Placental pericyte (primary cell): Measurements from ENCODE around the genes PPA1 and EIF4EBP2.

GRCh38 chr10:69326037-69326678 lies 7.5 kb downstream of the HK1 start:
- CAGE, long polyA plus RNA = no peak

GRCh38 chr10:69334128-69334821 lies 15.6 kb downstream of the HK1 start:
- CAGE, long polyA plus RNA = no peak

DNA sequence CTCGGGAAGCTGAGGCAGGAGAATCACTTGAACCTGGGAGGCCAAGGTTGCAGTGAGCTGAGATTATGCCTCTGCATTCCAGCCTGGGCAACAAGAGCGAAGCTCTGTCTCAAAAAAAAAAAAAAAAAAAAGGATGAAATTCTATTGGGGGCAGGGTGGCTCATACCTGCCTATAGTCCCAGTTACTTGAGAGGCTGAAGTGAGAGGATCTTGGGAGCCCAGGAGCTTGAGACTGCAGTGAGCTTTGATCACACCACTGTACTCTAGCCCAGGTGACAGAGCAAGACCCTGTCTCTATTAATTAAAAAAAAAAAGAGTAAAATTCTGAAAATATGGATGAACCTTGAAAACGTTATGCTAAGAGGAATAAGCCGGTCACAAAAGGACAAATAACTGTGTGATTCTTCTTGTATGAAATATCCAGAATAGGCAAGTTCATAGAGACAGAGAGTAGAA lies 40.1 kb downstream of the HK1 start:
- CAGE, long polyA plus RNA = no peak

DNA sequence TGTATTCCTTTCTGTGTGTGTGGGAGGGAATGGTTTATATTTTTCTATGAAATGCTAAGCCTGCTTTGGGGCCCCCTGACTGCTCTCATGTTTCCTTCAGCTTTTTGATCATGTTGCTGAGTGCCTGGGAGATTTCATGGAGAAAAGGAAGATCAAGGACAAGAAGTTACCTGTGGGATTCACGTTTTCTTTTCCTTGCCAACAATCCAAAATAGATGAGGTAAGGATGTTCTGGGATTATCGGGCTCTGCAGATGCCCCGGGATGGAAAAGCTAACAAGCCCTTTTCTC lies 46.0 kb downstream of the HK1 start:
- CAGE, long polyA plus RNA = no peak

DNA sequence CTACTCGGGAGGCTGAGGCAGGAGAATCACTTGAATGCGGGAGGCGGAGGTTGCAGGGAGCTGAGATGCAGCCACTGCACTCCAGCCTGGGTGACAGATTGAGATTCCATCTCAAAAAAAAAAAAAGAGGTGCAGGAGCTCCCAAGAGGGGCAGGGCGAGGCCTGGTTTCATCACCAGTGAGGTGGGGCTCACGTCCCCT lies 4.1 kb upstream of the TACR2 start:
- CAGE, long polyA plus RNA = no peak

DNA sequence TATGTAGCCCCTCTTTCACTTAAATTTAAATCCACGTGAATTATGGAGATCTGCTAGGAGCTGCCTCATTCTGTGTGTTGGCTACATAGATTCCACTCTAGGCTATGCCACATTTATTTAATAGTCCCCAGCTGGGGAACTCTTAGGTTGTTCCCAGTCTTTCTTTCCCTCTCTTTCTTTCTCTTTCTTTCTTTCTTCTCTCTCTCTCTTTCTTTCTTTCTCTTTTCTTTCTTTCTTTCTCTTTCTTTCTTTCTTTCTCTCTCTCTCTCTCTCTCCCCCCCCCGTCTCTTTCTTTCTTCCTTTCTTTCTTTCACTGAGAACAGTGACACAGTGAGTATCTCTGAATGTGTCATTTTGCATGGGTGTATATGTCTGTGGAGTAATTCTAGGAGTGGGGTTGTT lies 4.1 kb downstream of the TSPAN15 start:
- CAGE, long polyA plus RNA = no peak

DNA sequence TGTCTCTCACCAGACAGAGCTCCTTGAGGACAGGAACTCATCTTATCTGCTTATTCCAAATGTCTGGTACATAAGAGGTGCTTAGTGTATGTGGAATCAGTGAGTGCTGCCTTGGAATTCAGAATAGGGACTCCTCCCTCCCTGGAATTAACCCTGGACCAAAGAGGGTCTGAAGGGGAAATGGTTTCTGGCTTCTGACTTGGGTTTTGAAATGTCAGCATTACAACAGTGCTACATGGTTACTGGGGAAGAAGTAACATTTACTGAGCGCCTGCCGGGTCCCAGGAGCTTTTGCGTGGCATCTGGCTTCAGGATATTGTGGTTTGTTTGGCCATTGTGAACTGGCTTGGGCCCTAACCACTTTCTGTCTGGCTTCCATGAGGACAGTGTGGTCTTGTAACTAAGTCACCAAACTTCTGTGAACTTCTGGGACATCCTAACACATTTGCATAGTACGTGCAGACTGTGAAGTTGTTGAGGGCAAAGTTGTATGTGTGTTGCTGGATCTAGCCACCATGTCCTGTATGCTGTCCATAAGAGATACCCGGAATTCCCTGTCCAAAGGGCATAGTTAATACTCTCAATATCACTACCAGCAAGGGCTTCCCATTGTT lies 21.3 kb downstream of the TSPAN15 start:
- CAGE, long polyA plus RNA = no peak

- CAGE, long polyA plus RNA = no peak
Measured at GRCh38 chr10:69494636-69495299, 43.5 kb downstream of the TSPAN15 start.

DNA sequence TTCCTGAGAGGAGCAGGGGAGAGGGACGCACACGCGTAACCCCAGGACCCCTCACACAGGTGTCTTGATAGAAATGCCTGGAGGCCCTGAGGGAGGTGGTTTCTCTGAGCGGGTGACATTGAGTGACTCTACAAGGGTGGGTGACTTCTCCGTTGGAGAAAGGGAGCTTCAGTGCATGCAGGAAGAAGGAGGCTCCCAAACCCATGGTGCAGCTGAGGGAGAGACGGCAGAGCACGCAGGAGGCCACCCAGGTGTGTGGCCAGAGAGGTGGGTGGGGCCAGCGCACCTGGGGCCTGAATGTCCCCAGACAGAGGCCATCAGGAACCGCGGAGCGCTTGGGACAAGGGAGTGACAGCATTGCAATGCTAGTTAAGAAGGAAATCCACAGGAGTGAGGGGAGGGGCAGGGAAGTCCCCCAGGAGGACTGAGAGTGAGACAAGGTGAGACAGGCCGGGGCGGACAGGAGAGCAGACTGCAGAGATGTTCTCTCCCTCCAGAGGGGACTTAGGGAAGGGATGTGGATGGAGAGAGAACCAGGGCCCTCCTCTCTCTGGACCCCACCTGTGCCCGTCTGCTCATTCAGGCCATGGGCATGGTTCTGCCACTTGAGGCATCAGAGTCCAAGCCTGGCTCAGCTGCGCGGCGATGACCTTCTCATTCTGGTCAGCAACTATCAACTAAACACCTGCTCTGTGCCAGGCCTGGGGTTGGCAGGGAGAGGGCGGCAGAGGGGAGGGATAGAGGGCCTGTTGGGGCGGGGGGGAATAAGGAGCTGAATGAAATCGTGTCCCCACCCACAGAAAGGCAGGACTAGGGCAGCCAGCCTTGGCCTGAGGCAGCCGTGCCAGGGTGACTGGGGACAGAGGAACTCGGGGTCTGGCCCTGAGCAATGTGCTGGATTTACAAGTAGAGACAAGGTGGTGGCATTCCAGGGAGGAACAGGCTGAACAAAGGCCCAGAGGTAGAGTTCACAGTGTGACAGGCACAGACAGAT lies 69.4 kb upstream of the COL13A1 start:
- CAGE, long polyA plus RNA = no peak

DNA sequence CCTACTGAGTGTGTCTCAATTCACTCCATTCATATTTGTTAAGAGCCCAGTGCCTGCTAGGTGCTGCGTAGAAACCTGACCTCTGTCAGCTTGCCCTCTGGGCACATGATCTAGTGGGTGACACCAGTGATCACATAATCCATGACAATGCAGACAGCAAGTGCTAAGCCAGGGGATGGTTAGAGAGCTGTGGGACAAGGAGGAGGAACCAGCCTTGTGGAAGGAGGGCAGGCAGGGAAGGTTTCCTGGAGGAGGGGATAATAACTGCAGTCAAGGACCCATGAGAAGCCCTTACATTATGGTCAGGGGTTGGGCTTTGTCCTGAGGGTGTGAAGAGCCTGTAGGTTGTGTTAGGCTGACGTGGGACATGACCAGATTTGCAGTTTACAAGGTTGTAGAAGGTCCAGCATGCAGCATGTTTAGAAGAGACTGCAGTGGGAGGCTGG lies 81.7 kb downstream of the COL13A1 start:
- CAGE, long polyA plus RNA = no peak

DNA sequence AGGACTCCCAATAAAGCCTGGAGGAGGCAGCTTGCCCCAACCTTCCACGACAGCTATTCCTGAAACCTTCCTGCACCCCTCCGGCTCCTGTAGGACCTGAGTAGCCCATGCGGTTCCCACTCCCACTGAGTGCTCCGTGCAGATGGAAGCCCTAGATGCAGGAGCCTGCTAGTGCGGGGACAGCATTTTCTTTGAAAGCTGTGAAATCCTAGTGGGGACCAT lies 110.0 kb downstream of the COL13A1 start:
- CAGE, long polyA plus RNA = no peak

DNA sequence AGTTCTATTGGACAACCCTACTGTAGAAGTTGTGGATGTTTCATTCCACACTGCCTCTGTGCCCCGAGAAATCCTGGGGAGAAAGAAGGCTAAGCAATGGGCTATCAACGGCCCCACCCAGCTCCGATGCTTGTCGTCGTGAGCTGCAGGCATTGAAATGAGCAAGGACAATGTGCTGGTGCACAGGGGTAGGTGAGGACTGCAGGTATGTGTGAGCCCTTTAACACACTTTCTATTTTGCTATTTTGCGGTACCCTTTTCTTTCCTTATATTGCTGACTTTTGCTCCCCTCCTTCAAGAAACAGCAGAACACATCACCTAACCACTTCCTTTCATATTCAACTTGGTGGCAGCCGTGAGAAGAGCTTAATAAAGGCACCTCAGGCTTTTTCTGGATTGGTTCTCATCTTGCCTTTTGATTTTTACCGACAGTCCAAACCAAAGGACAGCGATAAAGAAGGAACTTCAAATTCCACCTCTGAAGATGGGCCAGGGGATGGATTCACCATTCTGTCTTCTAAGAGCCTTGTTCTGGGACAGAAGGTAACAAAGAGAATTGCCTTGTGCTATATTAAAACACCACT lies 39.2 kb downstream of the AIFM2 start:
- CAGE, long polyA plus RNA = no peak

DNA sequence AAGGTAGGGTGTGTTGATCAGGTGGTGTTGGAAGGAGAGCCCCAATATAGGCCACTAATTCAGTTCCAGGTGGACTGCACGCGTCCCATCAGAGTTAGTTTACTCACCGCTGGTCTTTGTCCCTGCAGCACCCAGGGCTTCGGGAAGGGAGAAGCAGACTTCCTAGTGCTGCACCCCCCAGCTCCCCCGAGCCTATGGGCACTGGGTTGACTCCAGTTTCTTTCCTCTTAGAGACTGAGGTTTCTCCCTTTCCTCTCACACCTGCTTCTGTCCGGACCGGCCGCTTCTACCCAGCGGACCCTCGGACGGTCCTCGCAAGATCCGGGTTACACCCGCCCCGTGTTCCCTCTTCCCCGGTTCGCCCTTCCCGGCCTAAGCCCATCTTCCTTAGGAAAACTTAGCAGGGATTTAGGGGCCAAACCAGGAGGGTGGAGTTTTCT lies 540 bp downstream of the AIFM2 start:
- CAGE, long polyA plus RNA = no peak

GRCh38 chr10:70145086-70145475 lies 1.4 kb downstream of the TYSND1 start:
- CAGE, long polyA plus RNA = no peak

DNA sequence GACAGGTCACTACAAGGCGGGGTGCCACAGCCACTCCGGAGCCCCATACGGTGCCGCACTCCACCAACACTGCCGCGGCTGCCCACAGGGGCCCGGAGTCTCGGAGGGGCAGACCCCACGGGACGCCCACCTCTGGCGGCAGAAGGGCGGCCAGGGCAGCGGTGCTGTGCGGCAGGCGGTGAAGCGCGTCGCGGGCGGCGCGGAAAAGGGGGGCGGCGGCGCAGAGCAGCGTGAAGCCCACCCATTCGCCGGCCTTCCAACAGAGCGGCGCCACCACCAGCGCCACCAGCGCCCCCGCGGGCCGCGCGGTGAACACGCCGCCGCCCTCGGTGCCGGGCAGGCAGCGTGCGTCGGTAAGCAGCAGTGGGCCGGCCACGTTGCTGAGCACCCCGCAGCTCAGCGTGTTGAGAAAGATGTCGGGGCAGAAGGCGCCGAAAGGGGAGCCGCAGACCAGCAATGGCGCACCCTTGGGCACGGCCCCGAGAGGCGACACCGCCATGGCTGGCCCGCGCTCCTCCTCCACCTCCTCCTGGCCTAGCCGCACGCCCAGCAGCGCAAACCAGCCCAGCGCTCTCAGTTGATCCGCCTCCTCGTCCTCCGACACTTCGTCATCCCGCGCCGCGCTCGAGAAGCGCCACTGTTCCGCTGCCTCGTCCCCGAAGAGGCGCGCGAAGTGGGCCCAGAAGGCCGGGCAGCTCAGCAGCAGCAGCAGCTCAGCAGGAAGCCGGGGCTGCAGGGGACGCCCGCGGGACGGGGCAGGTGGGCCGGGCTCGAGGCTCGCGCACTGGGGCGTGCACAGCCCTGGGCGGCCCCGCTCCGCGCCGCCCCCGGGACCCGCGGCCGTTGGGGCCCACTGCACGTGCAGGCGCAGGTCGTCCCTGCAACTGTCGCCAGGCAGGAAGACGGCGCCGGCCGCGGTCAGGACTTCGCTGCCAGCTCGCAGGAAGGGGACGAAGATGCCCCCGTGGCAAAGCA lies 737 bp downstream of the TYSND1 start:
- CAGE, long polyA plus RNA = no peak

- CAGE, long polyA plus RNA = no peak
Measured at GRCh38 chr10:70162819-70163878, 7.2 kb downstream of the SAR1A start.

DNA sequence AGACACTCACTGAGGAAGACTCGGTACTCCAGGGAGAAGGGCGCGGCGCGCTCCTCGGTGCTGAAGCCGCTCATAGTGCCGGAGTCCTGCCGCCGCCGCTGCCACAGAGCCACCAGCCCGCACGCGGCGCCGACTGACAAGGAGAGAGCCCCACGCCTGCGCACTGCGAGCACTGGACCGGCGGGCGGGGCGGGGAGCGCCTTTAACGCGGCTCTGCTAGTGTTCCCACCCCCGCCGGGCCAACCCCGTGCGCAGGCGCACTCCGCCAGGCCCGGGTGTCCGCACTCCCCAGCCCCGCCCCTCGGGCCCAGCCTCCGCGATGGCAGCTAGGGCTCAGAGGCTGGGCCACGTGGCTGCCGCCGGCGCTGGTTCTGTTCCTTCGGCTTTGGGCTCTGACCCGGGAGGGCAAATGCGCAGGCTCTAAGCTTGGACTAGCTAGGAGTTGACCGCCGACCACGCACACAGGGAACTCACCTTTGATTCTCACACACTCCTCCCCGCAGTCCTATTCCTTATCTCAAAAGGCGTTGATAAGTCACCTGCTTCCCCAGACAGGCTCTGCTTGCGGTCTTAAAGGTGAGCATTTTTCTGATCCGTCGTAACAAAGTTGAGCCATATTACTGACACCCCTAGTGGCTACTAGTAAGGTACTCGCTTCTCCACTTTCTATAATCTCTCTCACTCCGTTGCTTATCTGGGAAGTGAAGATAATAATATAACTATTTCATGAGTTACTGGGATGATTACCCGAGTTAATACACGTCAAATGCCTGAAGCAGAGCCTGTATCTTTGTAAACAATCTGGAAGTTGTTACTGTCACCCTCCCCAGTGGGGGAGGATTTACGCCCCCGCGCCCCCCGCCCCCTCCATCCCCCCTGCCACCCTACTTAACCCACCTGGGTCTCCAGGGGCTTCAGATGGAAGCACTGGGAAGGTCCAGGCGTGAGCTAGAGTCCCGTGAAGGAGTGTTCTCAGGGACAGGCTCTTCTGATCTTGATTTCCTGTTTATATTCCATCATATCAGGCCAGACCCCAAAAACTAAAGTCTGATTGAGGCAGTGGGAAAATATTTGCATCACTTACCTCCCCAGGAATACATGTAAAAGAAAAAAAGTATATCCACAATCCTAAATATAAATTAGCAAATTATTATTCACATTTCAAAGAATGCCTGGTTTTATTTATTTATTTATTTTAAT lies at the start of gene PPA1:
Gene PPA1, minus strand, starts transcription at position 176 of the 1,200 bp plus-strand sequence.
- CAGE, long polyA plus RNA = no peak

DNA sequence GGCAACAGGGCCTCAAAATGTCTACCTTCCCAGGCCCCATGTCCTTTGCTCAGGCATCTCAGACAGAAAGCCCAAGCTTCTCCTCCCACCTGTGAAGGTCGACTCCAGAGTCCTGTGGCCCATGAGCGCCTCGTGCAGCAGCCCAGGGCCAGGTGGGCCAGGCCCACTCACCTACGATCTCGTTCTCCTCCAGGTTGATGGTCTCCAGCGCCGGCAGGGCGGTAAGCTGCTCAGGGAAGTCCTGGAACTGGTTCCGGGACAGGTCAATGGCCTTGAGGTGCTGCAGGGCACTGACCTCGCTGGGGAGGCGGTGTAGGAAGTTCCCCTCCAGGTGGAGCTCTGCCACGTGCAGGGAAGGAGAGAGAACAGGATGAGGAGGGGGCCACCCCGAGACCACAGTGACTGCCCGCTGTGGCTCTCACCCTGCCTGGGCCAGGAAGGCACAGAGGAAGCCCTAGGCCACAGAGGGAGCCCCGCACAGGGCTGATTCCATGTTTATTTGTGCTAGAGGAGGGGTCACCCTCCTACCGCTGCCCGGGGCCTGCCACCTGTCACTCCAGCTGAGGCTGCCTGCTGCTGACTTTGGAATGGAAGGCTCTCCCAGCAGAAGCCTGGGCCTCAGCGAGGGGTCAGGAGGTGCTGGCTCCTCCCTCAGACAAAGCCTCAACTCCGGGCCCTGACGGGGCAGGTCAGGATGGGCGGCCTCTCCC lies 40.0 kb upstream of the NPFFR1 start:
- CAGE, long polyA plus RNA = no peak

GRCh38 chr10:70404091-70404647 lies at the start of gene EIF4EBP2:
TSS of gene EIF4EBP2 (plus strand) at chr10:70404145.
- CAGE, long polyA plus RNA = no peak

DNA sequence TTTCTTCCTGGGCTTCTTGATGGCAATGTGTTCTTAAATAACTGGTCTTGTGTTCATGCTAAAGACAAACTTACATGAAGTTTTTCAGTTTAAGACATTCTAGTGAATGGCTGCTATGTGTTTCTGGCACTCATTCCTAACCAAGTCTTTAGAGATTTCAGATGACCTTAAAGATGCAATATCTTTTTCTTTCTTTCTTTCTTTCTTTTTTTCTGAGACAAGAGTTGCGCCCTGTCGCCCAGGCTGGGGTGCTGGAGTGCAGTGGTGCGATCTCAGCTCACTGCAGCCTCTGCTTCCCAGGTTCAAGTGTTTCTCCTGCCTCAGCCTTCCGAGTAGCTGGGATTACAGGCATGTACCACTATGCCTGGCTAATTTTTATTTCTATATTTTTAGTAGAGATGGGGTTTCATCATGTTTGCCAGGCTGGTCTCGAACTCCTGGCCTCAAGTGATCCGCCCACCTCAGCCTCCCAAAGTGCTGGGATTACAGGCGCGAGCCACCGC lies 15.4 kb downstream of the NODAL start:
- CAGE, long polyA plus RNA = no peak